Mesothelial cell of epicardium (in vitro differentiated cells): Measurements from ENCODE around the gene SH3GL3.

DNA sequence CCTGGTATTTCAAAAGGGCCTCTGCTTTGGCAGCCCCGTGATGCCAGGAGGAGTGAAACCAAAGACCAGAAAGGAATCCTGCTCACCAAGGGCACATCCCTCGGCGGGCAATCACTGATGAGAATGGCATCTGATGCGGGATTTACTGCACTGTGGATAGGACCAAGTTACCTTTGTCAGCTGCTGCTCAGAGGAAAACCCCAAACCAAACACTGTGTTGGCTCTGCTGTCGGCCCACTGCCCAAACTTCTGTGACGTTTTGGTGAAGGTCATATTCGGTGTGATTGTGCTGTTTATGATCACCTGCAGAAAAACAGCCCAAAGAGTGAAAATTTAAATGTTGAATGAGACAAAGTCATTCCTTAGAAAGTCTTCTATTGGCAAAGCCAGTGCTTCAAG is 65.7 kb downstream of the WHAMM start:
- PRO-cap = no peak

DNA sequence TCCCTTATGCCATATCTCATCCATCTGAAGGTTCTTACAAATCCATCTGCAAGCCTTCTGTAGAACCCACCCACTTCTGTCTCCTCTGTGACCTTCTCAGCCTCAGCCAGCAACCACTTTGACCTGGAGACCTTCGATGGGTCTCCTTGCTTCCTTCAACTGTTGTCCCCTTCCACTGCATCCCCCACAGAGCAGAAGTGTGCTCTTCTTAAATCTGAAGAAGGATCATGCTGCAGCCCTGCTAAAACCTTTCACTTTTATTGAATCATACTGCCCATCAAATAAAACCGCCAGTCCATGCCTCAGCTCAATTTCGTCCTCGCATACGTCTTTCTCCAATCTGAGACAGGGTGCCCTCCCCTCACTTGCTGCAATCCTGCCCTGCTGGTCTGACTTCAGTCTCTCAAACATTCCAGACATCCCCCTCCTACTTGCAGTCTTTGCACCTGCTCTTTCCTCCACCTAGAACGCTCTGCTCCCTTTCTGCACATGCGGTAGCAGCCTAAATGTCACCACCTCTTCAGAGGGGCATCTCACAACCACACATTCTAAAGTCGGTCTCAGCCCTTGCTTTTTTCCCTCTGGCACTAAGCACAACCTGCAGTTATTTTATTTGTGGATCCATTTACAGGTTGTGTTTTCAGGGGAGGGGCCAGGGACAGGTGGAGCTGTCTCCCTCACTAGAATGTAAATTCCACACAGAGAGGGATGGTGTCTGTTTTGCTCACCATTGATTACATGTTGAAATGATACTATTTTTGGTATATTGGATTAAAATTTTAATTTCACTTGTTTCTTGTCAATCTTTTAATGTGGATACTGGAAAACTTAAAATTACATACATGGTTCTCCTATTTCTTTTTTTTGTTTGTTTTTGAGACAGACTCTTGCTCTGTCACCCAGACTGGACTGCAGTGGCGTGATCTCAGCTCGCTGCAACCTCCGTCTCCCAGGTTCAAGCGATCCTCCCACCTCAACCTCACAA is 16.5 kb downstream of the HOMER2 start:
- PRO-cap = no peak

GRCh38 chr15:83066129-83067088 is 643 bp downstream of the BTBD1 start:
- PRO-cap = no peak

GRCh38 chr15:83208838-83209179 is 1.2 kb upstream of the HDGFL3 start:
- PRO-cap = no peak

DNA sequence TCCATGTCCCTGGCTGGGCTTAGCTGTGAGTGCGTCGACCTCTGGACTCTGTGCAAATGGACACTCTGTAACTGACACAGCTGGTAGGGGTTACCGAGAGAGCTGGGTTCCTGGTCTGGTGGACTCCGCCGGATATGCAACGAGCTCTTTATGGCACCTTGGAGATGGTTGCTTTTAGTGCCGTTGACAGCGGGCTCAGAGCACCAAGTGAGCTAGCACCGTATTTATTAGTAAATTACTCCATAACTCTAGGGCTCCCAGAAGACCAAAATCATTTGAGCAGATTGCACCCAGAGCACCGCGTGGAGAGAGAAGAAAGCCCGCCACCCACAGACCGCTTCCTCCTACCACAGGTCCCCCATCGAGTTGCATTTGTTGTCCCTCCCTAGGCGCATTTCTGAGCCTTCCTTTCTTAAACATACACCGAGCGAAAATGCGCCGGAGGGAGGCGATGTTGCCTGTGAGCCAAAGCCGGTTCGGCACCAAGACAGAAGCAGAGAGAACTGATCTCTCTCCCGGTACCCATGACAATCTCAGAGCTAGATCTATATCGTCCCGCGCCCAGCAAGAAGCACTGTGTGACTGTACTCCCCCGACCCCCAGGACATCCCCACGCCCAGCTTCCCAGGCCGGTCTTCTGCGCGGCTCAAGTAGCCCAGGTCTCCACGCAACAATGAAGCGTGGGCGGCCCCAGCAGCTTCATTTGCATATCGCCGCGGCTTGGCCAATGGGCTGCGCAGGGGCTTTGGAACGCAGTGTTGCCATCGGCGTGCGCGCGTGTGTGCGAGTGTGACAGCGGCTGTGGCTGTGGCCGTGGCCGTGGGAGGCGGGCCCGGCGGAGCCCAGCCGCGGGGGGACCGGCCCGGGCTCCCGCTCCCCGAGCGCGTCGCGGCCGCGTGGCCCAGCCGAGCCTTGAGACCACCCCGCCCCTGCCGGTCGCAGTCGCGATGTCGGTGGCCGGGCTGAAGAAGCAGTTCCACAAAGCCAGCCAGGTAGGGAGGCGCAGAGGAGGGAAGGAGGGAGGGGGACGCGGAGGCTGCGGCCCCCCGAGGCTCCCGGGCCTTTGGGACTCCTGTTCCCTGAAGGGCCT is at the start of gene SH3GL3:
Gene SH3GL3, plus strand, starts transcription at position 755 of the 1,090 bp plus-strand sequence.
- PRO-cap = no peak

- PRO-cap = no peak
Measured at GRCh38 chr15:83694052-83694401, 40.1 kb downstream of the ADAMTSL3 start.

DNA sequence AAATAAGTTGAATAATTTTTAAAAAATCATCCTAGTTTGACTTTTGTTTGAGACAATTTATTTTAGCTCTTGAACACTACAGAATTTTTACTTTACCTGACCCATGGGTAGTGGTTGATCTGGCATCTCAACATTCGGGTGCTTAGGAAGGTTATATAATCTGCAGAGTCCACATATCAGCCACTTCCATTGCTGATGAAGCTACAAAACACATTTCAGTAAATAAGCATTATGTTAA is 46.0 kb upstream of the ZSCAN2 start:
- PRO-cap = no peak

DNA sequence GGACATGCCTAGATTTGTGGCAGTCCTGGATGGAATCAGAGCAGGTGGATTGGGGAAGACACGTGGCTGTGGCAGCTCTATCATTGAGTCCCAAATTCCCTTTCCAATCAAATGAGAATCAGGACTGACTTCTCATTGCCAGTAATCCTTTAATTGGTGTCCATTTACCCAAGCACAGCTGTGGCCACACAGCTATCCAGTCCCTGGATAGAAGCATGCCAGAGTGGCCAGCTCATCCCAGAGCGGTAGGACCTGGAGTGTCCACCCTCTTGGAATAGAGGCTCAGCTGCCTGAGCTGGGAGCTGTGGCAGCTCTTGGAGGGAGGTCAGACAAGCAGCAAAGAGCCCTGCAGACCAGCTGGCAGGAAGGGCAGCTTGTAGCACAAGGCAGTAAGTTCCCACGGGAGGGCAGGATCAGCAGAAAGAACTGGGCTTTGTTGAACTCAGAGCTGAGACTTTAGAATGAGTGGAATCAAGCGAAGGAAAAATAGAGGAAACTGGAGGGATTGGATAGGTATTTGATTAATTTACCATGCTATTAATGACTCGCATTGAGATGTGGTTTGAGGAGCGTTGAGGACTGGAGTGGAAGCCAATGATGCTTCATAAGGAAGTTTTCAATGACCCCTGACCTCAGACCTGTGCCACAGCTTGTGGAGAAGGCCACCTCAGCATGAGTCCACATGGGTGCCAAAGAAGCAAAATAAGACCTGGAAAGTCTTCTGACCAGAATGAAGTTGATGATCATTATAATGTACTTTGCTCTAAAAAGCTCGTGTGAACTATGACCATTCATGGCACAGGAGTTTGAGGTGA is 6.9 kb upstream of the ALPK3 start:
- PRO-cap = no peak

DNA sequence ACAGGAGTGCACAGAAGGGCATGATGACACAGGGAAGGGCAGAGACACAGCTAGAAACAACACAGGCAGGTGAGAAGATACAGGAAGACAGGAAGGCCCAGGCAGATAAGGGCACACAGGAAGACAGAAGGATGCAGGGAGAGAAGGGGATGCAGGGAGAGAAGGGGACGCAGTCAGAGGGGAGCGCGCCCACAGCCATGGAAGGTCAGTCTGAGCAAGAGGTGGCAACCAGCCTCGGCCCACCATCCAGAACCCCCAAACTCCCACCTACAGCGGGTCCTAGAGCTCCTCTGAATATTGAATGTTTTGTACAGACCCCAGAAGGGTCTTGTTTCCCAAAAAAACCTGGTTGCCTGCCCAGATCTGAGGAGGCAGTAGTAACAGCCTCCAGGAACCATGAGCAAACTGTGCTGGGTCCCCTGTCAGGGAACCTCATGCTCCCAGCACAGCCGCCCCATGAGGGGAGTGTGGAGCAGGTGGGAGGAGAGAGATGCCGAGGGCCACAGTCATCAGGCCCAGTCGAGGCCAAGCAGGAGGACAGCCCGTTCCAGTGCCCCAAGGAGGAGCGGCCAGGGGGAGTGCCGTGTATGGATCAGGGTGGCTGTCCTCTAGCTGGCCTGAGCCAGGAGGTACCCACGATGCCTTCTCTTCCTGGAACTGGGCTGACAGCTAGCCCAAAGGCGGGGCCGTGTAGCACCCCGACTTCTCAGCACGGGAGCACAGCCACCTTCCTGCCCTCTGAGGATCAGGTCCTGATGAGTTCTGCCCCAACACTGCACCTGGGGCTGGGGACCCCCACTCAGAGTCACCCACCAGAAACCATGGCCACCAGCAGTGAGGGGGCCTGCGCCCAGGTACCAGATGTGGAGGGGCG is 27.5 kb upstream of the SLC28A1 start:
- PRO-cap = no peak

- PRO-cap = no peak
Measured at GRCh38 chr15:84861232-84861576, 23.3 kb upstream of the SLC28A1 start.

- PRO-cap = no peak
Measured at GRCh38 chr15:84883360-84884188, 888 bp upstream of the SLC28A1 start.

DNA sequence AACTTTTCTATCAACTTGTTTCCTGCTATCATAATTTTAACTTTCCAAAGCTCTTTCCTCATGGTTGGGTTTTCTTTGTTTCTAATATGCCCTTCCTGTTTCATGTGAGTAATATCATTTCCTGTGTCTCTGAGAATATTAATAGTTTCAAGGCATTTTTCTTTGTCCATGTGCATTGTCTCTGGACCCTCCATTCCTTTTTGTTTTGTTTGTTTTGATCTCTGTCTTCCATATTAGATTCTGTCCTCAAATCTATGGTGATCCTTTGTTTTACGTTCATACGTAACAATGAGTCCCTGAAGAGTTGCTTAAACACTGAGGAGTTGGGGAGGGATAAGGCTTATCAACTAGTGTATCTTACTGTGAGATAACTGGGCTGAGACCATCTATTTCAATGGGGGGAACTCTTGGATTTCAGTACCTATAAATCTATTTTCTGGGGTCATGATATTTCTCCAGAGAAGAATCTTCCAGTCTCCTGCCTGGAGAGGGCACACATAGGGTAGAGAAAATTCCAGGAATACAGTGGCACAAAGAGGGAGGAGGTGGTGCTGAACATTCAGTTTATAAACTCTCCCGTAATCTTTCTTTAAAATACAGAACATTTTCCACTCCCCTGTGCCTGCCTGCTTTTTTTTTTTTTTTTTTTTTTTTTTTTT is 21.9 kb upstream of the PDE8A start:
- PRO-cap = no peak

DNA sequence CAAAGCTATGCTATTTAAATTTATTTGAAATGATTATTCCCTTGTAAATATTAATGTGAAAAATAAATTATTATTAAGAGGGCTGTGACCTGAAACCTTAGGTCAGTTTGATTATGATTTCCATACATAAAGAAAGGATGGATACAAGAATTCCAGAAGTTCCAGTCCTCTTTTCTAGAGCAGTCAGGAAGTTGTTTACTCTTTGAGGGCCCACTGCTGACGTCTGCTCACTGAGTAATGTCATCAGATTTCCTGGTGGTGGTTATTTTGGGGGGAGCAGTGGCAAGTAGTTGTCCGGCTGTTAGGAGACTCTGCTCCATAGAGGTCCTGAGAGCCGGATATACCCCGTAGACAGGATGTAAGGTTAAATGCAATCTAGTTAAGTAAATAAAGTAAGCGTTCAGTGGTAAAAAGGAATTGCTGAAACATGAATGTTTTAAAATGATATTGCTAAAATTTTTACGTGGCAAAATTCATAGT is 65.5 kb downstream of the PDE8A start:
- PRO-cap = no peak

DNA sequence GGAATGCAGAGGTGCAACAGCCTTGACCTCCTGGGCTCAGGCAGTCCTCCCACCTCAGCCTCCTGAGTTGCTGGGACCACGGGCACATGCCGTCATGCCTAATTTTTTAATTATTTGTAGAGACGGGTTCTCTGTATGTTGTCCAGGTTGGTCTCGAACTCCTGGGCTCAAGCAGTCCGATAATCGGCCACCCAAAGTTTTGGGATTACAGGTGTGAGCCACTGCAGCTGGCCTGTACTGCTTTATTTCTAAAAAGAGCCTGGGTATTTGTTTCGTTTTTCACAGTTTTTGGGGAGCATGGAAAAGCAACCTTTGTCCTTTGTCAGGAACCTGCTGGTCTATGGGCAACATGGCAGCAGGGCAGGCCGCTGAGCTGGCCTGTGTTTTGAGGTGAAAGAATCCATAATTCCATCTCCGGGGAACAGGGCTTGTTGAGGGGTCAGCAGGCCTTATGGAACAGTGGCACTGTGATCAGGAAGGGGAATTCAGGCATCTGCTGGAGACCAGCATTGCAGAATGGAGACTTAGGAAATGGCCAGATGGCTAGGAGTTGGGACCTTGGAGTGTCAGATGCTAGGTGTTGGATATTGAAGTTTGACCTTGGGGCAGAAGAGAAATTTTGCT is 111.4 kb downstream of the PDE8A start:
- PRO-cap = no peak

DNA sequence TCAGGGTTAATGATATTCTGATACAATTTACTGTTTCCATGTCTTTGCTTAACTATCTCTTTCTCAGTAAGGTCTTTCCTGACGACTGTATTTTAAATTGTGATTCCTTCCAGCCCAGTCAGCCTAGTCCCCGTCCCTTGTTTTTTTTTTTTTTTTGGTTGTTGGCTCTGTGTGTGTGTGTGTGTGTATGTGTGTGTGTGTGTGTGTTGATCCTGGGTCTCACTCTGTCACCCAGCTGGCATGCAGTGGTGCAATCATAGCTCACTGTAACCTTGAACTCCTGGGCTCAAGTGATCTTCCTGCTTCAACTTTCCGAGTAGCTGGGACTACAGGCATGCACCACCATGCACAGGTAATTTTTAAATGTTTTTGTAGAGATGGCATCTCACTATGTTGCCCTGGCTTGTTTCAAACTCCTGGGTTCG is 31.4 kb upstream of the AKAP13 start:
- PRO-cap = no peak

- PRO-cap = no peak
Measured at GRCh38 chr15:85413455-85414011, 33.1 kb downstream of the AKAP13 start.

DNA sequence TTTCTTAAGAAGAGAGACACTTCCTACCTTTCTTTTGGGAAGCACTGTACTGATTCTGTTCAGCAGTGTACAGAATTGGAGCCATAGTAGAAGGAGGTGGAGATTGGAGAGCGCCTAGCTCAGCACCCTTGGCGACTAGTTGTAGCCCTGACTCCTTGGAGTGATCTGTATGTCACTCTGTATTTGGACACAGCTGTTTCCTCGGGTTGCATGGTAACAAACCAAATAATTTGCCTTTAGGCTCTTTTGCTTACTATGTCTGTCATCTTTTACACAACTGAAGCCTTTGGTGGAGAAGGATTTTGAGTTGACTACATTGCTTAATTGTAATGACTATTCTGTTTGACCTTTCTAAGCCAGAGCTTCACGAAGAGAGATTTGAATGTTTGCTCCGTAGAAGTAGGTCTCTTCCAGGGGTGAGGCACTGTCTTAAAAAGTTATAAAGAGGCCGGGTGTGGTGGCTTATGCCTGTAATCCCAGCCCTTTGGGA is 77.1 kb downstream of the AKAP13 start:
- PRO-cap = no peak

- PRO-cap = no peak
Measured at GRCh38 chr15:85589771-85590445, 204.8 kb downstream of the KLHL25 start.

DNA sequence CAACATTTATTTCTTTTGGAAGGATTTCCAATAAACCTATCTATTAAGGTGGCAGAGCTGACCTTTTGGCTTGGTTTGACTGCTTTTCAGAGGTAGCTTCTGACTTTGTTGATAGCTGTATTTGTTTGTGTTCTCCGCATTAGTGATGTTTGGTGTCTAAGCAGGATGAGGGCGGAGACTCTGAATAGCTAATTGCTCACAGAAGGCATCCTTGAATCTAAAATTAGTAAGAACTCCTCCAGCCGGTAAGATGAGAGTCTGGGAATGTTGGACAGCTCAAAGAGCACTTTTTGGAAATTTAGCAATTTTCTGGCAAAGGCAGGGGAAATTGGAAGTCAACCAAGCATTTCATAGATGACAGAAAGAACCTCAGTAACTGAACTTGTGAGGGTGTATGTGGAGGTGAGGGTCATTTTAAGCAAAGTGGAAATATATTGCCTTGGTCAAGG is 174.0 kb downstream of the KLHL25 start:
- PRO-cap = no peak

DNA sequence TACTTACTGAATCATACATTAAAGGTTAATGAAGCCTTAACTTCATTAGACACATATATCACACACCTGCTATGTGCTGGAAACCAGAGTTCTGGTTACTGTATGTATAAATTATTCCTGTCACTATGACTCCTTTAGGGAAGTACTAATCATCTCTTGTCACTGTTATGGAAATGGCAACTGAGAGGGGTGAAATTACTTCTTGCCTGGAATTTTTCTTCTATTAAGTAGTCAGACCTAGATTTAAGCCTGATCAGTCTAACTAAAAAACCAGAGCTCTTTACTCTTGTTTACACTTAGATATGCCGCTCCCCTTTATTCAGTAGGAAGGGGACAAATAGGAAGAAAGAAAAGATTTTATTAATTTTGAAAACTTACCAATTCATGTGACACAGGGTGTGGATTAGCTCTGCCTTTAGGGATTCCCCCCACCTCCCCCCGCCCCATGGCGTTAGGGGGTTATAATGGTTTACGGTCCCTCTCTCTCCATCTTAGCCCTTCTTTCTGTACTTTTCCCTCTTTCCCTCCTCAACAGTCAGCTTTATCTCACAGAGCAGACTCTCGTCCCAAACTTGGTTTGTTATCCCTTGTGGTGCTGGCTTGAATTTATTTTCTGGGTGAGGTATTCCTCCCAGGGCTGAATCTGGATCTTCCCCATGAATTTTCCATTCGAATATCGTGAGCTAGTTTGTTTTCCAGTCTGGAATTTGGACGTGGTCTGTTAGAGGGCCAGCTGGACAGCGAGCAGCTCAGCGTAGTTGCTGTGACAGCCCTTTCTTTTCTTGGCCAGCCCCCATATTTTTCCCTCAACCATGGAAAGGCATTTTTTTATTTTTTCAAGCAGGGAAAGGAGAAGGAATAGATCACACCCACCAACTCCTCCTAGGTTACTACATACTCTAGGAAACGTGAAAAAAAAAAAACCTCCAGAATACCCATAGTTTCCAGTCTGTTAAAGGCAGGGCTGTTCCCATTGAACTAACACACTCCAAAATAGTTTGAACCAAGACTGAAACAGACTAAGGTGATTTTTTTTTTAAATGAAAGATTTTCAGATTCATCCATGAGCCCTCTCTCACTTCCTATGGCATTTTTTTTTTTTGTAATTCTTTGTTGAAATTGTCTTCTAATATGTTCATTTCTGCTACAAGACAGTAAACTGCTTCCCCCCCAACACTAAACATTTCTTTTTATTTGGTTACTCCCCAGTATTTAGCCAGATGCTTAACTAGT is 152.2 kb downstream of the KLHL25 start:
- PRO-cap = no peak